ENCODE measurements around a stretch of chr18.

GRCh38 chr18:47879292-47880018 lies 51.0 kb downstream of the SMAD2 start:
- RAMPAGE, long total RNA: no peak
- RRBS: no CpG with 5 or more reads among the region's 7 CpGs

GRCh38 chr18:47953425-47954116 lies 23.1 kb upstream of the SMAD2 start:
- RAMPAGE, long total RNA: no peak
- RRBS: no CpG with 5 or more reads among the region's 7 CpGs

GRCh38 chr18:48002959-48003355 lies 72.5 kb upstream of the SMAD2 start:
- RAMPAGE, long total RNA: no peak
- RRBS: no CpG with 5 or more reads among the region's 5 CpGs

GRCh38 chr18:48027249-48028108 lies 97.0 kb upstream of the SMAD2 start:
- RAMPAGE, long total RNA: no peak
- RRBS: no CpG with 5 or more reads among the region's 7 CpGs

DNA sequence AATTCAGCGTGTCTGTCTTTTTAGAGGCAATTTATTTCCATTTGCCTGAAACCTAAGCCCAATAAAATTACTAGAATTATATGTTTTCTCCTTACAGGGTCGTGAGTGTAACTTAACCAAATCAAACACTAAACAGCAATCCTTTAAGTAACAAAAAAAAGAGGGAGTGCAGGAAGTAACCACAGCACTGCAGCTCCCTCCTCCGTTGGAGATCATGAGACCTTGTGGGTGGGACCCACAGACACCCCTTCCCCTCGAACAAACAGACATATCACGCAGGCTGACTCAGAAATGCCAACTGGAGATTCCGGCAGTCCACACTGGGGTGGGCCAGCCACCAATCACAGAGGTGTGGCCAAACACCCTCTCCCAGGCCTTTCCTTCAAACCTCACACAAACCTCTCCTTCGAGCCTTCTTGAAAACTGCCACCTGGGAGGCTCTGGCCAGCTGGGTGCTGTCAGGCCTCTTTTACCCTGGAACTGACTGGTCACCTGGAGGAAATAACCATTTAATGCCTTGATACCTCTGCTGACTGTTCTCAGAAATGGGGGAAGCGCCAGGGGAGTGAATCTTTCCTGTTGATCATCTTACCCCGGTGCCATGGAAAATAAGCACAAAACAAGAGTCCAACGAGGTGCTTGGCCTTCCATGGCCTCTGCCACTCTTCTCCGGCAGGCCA lies 207.2 kb upstream of the SMAD2 start:
- RAMPAGE, long total RNA: no peak
- RRBS: 80% methylated on average over 2 of the region's 11 CpGs

- RAMPAGE, long total RNA: no peak
Observed at GRCh38 chr18:48236591-48236953, 172.6 kb downstream of the ZBTB7C start.

- RAMPAGE, long total RNA: no peak
- RRBS: 1% methylated on average over 32 of the region's 76 CpGs
Observed at GRCh38 chr18:48410110-48411008, 1.2 kb upstream of the ZBTB7C start.

DNA sequence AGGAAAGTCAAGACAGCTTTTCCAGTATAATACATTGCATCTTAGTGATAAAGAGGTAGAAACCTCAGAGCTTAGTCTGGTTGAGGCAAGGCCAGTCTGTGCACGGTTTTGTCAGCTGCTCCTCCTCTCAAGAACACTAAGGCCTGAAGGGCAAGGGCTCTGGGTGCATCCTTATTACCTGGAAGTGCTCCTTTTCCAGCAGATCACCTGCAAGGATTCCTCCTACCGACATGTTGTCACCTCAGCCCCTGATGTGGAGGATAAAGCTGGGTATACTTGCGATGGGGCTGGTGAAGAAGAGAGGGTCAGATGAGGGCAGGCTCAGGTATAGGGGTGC lies 149.2 kb downstream of the CTIF start:
- RAMPAGE, long total RNA: no peak
- RRBS: no CpG with 5 or more reads among the region's 3 CpGs

DNA sequence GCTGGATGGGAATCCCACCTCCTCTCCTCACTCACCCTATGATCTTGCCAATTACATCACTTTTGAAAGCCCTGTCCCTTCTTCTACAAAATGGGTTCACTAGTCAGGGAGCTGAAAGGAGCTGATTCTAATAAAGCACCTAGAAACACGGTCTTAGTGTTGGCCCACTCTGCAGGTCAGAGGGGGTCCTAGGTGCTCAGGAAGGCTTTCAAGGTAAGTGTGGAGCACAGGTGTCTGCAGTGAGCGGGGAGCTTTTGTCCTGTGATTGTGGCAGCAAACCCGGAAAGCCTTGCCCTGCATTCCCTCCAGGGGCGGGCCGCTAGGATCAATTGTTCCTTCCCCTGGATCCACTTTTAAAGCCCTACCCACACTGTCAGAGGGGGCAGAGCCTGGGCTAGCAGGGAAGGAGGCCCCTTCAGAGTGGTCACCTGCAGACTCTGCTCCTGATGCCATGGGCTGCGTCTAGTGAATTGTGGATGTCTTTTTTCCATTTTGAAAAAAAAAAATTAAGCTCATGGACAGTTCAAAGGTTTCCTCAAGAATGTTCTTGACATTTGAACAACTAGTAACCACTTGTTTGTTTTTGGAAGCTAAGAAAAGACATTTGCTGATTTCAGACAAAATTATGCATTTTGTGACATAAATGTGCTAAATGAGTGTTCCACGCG lies 176.1 kb downstream of the CTIF start:
- RAMPAGE, long total RNA: no peak
- RRBS: no CpG with 5 or more reads among the region's 8 CpGs

DNA sequence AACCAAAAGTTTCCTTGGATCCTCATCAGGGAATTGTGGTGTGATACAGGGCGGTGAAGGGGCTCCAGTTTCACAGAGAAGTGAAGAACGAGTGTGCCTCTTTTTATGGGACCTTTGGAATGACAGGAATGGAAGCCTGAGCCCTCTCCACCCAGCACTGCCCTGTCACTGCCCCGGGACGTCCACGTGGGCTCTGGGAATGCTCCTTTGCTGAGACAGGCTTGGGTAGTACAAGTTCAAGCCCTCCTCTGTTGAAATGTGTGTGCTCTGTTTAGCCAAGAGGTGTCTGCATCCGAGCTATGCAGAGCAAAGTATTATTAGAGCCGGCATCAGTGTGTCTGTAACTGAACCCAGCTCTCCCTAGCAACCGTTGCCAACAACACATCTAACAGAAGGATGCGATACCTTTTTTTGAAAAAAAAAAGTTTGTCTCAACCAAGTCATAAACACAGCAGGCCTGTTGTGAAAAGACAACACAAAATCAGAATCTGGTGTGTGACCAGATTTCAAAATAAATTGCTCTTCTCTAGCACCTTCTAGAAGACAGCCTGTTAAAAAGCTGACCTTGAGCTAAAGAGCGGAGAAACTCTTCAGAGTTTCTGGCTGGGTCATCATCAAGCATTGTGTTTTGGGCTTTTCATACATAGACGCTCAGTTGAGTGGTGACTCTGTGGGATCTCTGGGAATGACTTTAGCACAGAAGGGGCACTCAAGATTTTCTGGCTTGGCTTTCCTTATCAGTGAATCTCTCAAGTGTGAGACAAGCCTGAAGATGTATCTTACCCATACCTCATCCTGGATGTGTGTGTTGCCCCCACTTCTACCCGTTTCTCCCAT lies 183.3 kb downstream of the SMAD7 start:
- RAMPAGE, long total RNA: no peak
- RRBS: no CpG with 5 or more reads among the region's 12 CpGs

GRCh38 chr18:48932756-48933536 lies 17.8 kb downstream of the SMAD7 start:
- RAMPAGE, long total RNA: no peak
- RRBS: no CpG with 5 or more reads among the region's 11 CpGs

DNA sequence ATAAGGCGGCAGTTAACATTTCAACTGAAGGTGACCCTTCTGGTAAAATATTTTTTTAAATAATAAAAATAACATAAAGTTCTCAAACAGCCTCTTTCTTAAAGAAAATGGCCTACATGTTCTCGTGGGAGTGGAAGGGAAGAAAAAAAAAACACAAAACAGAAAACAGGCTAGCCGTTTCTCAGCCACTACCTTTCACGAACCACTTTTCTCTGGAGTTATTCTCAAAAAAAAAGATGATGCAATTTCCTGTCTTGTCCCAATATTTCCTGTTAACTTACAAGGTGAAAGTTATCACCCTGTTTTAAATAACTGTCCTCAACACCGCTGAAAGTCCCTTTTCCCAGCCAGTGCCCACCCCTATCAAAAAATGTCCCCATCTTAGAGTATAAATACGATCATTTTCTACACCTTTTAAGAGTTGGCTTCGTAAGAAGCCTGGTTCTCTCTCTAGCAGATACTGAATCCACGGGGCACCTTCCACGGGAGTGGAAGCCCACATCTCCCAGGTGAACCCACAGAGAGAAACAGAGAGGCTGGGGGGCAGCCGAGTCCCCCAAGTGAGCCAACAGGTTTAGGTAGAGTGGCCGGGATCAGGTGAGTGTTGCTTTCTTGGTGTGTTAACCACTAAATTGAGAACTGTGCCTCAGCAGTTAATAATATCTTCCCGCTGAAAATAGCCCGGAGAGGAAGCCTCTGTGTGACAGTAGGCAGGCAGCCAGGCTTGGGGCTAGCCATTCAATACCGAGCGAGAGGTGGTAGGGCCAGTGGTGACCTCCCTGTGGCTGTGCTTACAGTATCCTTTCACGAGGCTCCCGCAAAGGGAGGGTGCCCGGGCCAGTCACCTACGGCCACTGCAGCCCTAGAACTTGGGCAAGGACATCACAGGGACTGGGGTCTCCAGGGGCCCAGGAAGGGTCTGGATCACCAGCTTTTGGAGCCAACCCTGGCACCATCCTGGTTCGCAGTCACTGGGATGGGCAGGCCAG lies 15.8 kb downstream of the SMAD7 start:
- RAMPAGE, long total RNA: no peak
- RRBS: 15% methylated on average over 3 of the region's 20 CpGs

- RAMPAGE, long total RNA: no peak
- RRBS: no CpG with 5 or more reads among the region's 26 CpGs
Observed at GRCh38 chr18:48938803-48940081, 11.5 kb downstream of the SMAD7 start.

GRCh38 chr18:48950654-48950758 lies 259 bp downstream of the SMAD7 start:
- RAMPAGE, long total RNA: no peak
- RRBS: 2% methylated on average over 9 of the region's 18 CpGs

DNA sequence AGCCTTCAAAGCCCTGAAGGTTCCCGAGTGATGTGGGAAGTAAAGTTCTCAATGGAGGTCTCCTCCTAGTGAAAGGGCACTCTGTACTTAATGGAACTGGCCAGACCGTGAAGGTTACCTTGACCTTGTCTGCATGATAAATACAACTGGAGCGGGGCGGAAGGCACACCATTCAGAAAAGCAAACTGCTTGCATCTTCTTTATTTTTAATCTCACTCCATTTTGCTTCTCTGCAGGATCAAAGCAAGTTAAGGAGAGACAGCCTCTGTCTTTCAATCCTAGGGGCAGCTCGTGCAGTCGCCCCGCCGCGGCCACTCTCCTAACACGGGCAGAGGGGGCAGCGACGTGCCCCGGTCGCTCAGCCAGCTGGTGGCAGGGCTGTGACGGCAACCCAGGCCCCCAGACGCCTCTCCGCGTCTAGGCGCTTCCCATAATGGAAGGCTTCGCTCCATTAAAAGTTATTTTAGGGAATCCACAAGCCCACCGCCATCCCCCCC lies 24.0 kb upstream of the SMAD7 start:
- RAMPAGE, long total RNA: no peak
- RRBS: no CpG with 5 or more reads among the region's 21 CpGs

GRCh38 chr18:48992636-48993309 lies 42.0 kb upstream of the SMAD7 start:
- RAMPAGE, long total RNA: no peak
- RRBS: no CpG with 5 or more reads among the region's 12 CpGs

GRCh38 chr18:49560547-49561228 lies 1.2 kb upstream of the LIPG start:
- RAMPAGE, long total RNA: no peak
- RRBS: 2% methylated on average over 17 of the region's 45 CpGs

GRCh38 chr18:49612975-49613414 lies 51.1 kb downstream of the LIPG start:
- RAMPAGE, long total RNA: no peak
- RRBS: no CpG with 5 or more reads among the region's 5 CpGs

DNA sequence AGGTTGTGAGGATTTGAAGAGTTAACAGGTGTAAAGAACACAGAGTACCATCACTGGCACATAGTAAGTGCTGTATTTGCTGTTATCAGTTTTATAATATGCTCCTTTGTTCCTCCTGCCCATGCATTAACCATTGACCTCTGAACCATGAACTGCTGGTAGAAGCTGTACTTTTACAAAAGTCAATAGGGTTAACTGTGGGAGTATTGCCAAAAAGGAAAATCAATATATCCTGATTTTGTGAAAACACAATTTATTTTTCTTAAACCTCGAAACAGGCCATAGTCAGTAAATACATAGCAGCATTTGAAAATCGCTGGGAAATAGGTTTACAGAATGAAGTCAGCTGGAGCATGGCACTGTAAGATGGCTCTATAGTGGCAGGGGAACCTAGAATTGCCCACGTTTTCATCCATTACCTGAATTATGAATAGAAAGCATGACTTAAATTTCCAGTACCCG lies 18.9 kb upstream of the ACAA2 start:
- RAMPAGE, long total RNA: no peak
- RRBS: no CpG with 5 or more reads among the region's 4 CpGs

- RAMPAGE, long total RNA: no peak
- RRBS: no CpG with 5 or more reads among the region's 25 CpGs
Observed at GRCh38 chr18:49863994-49864502, 50.7 kb upstream of the ACAA2 start.

Measured in epithelial cell of alveolus of lung (primary cell).